Transverse colon (tissue), 4 donors: ENCODE data around the genes TMEM89 and QRICH1.

DNA sequence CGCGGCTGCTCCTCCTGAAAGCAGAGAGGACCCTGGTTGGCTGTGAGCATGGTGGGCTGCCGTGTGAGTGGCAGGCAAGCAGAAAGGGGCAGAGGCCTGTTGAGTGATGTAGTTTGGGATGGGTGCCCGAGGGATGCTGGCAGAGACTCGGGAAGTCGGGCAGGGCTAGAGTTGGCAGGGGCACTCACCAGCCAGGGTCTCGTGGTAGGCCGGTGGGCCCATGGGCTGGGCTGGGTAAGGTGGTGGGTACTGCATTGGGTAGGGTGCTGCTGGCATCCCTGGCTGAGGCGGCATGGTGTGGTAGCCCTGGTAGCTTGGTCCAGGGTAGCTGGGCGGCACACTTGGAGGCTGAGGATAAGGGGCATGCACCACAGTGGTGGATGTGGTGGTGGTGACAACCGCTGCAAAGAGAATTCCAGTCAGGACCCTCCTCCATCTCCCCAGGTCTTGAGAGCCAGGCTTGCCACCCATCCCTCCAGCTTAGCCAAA, 3.2 kb downstream of the TREX1 start:
- PRO-cap = no peak
- RAMPAGE, long total RNA, 4 experiments = no peak in any of the 4 experiments

DNA sequence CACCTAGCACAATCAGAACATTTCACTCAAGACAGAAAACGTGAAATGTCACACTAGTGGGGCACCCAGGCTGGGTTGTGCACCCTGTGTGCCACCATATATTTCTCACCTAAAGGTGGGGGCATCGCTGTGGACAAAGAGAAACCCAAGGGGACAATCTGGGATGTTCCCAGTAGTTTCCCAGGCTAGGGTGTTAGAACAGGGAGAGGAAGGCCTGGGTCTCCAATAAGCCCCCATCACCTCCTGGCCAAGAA, 903 bp upstream of the SHISA5 start:
- PRO-cap = no peak
- RAMPAGE, long total RNA, 4 experiments = no peak in any of the 4 experiments

- PRO-cap = no peak
- RAMPAGE, long total RNA, 4 experiments = no peak in any of the 4 experiments
These were observed at the start of gene TMEM89 for GRCh38 chr3:48621500-48622068. TSS of gene TMEM89 (minus strand) at chr3:48621769.

DNA sequence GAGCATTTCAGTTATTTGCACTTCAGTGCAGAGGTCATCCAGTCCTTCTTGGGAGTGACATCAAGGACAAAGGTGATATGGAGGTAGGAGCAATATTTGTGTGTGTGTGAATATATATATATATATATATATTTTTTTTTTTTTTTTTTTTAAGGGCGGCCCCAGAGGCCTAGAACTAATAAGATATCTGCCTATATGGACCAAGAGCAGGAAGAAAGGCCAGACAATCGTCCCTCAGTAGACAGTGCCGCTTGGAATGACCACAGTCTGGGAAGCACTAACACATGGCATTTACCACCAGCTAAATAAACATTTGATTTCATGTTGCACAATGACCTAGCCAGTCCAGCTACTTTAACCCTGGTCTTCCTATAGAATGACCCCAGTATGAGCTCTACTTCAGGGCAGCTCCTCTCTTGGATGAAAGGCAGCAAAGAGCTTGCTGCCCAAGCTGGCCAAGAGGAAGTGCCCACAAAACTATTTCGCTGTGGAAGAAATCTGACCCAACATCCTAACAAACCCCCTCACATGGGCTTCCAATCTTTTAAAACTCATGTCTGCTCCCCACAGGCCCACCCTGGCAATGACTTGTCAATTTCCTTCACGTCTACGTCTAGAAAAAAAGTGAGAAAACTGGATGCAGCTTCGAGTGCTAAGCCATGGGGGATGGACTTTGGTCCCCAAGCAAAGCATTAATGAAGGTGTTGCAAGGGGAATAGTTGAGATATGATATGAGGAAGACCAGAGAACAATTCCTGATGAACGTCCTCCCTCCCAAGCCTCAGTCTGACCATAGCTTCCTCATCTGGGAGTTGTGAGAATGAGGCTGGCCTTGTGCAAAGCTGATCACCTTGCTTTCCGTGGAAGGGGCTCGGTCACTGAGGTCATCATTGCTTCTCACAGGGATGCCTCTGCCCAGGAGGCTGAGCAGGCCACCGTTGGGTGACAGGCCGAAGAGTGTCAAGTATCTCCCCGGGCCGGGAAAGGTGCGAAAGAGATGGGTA, 1.1 kb downstream of the SLC25A20 start:
- PRO-cap = unidirectional peak, plus-strand start at position 722 of the sequence; unidirectional peak, plus-strand start at position 744 of the sequence; bidirectional peak, plus-strand start at position 817 of the sequence, minus-strand start at position 788 of the sequence
- RAMPAGE, long total RNA, 4 experiments = no peak in any of the 4 experiments

DNA sequence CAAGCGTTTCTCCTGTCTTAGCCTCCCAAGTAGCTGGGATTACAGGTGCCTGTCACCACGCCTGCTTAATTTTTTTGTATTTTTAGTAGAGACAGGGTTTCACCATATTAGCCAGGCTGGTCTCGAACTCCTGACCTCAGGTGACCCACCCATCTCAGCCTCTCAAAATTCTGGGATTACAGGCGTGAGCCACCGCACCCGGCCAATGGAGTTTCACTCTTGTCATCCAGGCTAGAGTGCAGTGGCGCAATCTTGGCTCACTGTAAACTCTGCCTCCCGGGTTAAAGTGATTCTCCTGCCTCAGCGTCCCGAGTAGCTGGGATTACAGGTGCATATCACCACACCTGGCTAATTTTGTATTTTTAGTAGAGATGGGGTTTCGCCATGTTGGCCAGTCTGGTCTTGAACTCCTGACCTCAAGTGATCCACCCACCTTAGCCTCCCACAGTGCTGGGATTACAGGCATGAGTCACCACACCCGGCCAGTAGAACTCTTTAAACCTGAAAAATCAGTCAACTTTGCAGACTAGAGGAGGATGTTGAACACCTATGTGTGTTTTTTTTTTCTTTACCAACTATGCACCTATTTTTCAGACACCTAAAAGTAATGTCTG, 7.8 kb downstream of the ARIH2 start:
- PRO-cap = no peak
- RAMPAGE, long total RNA, 4 experiments = start-site peak on the plus strand in 1 of 4 experiments, centred at position 157 of the sequence, 12 reads per replicate

GRCh38 chr3:48991135-48991871, 1.3 kb downstream of the P4HTM start:
- PRO-cap = no peak
- RAMPAGE, long total RNA, 4 experiments = no peak in any of the 4 experiments

DNA sequence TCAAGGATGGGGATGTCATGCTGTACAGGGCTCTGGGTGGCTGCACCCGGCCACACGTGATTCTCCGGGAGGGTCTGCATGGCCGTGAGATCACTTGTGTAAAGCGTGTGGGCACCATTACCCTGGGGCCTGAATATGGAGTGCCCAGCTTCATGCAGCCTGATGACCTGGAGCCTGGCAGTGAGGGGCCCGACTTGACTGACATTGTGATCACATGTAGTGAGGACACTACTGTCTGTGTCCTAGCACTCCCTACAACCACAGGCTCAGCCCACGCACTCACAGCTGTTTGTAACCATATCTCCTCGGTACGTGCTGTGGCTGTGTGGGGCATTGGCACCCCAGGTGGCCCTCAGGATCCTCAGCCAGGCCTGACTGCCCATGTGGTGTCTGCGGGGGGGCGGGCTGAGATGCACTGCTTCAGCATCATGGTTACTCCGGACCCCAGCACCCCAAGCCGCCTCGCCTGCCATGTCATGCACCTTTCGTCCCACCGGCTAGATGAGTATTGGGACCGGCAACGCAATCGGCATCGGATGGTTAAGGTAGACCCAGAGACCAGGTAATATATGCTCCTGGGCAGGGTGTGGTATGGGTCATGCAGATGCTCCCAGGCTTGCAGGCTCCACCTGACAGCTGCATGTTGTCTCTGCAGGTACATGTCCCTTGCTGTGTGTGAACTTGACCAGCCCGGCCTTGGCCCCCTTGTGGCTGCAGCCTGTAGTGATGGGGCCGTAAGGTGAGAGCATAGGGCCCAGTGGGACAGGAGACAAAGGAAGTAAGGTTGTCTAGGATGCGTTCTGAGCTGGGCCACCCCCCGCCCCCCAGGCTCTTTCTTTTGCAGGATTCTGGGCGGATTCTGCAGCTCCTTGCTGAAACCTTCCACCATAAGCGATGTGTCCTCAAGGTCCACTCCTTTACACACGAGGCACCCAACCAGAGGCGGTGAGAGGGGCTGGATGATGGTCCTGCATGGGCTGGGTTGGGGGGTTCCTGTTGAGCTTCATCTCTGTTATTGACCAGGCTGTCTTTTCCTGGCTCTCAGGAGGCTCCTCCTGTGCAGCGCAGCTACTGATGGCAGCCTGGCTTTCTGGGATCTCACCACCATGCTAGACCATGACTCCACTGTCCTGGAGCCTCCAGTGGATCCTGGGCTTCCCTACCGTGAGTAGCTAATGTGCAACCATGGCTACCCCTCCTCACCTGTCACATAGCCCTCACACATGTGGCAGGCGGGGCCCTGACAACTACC, 4.4 kb downstream of the DALRD3 start:
- PRO-cap = no peak
- RAMPAGE, long total RNA, 4 experiments = start-site peak on the plus strand in 2 of 4 experiments, centred at positions 171 to 297 of the sequence, 21 to 90 reads per replicate

DNA sequence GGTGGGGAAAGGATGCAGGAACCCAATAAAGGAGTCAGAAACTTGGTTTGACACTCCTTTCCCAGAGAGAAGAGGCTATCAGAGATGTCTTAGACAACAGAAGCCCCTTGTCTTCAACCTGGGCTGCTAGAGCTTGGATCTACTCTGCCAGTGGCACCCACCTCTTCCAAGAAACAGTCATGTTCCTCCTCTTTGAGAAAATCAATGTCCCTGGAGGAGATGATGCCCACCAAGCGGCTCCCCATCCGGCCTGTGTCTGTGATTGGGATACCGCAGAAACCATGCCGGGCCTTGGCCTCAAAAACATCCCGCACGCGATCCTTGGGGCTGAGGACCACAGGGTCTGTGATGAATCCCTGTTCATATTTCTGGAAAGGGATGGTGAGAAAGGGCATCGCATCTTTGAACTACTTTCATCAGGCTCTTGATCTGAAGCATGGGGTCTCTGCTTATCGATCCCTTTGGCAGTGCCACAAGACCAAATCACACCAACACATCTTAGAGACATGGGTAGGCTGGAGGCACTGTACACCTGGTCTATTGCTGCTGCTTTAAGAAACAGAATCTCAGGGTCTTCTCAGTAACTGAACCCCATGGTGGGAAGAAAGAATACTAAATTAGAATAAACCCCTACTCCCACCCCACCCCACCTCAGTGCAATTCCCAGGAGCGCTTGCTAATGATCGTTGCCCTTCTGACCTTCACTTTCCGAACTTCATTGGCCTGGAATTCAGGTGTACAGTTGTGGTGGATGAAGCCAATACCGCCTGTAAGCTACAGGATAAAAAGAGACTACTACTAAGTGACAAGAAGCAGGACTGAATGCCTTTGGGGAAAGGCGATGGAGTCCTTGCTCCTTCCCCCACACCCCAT, 1.4 kb downstream of the IMPDH2 start:
- PRO-cap = no peak
- RAMPAGE, long total RNA, 4 experiments = start-site peak on the minus strand in 2 of 4 experiments, centred at positions 286 to 650 of the sequence, 16 to 41 reads per replicate

DNA sequence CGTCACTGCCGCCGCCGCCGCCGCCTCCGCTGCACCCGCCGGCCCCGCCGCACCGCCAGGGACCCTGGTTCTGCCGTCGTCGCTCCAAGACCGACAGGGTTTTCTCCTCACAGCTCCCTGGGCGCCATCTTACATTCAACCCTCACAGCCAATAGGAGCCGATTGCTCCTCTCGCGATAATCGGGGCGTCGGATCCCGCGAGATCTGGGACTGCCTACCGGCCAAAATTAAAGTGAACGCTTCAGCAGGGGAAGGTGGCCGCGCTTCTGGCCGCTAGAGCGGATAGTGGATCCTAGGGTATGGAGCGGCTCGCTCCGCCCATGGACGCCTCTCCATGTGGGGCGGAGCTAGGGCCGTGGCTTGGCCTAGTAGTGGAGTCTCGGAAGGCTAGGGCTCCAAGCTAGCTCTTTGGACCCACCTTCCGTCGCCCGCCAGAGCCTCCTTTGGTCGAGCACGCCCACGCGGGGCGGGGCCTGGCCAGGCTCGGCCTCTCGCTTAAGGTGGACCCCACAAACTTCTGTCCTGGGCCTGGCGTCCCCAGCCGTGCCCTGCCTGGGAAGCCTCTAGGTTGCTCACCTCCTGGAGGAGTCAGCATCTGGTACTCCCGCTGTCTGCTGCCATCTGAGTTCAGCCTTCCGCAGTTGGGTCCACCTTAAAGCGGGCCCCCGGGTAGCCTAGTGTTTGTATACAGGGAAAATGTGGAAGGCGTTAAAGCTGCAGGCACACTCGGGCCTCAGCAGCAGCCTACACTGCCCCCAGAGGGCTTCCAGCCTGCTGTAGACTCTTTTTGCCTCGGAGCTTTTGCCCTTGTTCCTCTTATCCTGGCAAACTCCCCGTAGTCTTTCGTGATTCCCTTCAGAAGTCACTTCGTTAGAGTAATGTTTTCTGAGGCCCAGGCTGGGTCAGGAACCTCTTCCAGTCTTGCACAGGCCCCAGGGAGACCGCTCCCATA, at the start of gene QRICH1:
Gene QRICH1, minus strand, starts transcription at position 153 of the 952 bp plus-strand sequence.
- PRO-cap = bidirectional peak, plus-strand start at position 230 of the sequence, minus-strand start at position 131 of the sequence; bidirectional peak, plus-strand start at position 540 of the sequence, minus-strand start at position 445 of the sequence; bidirectional peak, plus-strand start at position 711 of the sequence, minus-strand start at position 623 of the sequence
- RAMPAGE, long total RNA, 4 experiments = start-site peak on the minus strand in 3 of 4 experiments, centred at positions 119 to 149 of the sequence, 35 to 116 reads per replicate

DNA sequence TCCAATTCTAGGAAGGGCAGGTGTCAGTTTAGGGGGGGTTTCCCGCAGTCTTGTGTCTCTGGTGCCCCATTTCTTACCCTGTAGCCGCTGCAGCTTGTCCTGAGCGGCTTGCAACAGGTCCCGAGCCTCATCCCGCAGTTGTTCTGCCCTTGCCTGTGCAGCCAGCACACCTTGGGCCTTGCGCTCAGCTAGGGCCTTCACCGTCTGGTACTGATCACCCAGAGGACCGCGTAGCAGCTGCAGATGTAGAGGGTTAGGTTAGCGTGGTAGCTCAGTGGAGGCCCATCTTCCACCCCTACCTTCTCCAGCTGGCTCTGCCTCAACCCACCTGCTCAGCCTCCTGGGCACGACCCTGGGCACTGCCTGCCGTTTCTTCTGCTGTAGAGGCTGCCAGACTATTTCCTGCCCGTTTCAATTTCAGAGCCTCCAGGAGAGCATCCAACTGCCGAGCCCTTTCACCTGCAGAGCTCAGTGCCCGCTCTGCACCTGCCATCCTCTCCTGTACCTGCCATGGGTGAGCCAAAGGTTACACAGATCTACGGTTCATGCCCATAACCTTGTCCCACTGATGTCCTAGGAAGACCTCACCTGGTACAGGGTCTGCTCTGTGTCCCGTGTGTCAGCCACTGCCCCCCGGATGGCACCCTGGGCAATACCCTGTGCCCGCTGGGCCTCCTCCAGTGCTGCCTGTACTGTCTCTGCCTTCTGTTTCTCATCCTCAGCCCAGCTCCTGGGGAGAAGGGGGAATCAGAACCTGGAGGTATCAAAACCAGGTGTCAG, 923 bp upstream of the USP19 start:
- PRO-cap = no peak
- RAMPAGE, long total RNA, 4 experiments = no peak in any of the 4 experiments

DNA sequence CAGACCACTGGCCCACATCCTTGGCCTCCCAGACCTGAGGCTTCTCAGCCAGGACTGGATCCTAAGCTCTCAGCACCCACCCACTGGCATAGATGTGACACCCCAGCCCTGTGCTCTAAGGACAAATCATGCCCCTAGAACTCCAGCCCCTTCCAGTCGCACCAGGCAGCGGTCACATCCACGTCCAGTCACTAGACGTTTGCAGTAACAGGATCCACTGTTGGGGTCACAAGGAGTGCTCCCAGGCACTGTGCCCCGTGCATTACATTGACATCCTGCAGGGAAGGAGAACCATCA, 3.5 kb downstream of the LAMB2 start:
- PRO-cap = no peak
- RAMPAGE, long total RNA, 4 experiments = start-site peak on the minus strand in 1 of 4 experiments, centred at position 217 of the sequence, 71 reads per replicate

DNA sequence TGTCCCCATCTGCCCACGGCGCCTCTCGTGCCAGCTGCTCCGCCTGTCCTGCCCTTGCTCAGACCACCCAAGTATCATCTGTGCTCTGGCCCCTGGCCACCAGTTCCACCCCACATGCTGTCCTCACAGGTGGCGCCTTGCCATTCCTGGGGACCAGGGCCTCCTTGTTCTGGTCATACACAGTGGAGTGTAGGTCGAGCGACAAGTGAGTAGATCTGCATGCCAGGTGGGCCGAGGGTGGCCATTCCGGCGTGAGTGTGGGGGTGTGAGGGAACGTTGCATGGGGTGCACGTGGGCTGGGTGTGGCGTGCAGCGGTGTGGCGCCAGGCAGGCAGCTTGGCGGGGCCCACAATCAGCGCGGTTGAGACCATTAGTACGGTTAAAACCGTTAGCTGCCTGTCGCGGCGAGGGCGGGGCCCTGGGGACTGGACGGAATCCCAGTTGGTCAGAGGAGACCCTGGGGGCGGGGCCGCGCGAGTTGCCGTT, 352 bp upstream of the IHO1 start:
- PRO-cap = no peak
- RAMPAGE, long total RNA, 4 experiments = no peak in any of the 4 experiments

DNA sequence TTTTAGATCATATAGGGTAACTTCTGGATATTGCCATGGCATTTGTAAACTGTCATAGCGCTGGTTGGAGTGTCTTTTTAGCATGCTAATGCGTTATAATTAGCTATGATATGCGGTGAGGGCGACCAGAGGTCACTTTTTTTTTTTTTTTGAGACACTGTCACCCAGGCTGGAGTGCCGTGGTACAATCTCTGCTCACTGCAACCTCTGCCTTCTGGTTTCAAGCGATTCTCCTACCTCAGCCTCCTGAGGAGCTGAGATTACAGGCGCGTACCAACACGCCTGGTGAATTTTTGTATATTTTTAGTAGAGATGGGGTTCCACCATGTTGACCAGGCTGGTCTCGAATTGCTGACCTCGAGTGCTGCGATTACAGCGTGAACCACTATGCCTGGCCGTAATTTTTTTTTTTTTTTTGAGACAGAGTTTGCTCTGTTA, 5.9 kb downstream of the IHO1 start:
- PRO-cap = no peak
- RAMPAGE, long total RNA, 4 experiments = no peak in any of the 4 experiments

GRCh38 chr3:49279236-49279890, 2.3 kb upstream of the C3orf62 start:
- PRO-cap = no peak
- RAMPAGE, long total RNA, 4 experiments = no peak in any of the 4 experiments

- PRO-cap = no peak
- RAMPAGE, long total RNA, 4 experiments = no peak in any of the 4 experiments
These were observed 8.8 kb downstream of the GPX1 start for GRCh38 chr3:49349232-49349957.

DNA sequence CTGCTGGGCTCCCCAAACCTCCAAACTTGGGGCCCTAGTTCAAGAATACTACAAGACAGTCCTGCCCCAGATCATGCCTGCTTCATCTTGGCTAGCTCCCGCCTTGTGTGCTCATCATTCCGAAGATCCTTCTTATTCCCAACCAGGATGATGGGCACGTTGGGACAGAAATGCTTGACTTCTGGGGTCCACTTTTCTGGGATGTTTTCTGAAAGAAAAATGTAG, 4.2 kb upstream of the GPX1 start:
- PRO-cap = no peak
- RAMPAGE, long total RNA, 4 experiments = no peak in any of the 4 experiments

DNA sequence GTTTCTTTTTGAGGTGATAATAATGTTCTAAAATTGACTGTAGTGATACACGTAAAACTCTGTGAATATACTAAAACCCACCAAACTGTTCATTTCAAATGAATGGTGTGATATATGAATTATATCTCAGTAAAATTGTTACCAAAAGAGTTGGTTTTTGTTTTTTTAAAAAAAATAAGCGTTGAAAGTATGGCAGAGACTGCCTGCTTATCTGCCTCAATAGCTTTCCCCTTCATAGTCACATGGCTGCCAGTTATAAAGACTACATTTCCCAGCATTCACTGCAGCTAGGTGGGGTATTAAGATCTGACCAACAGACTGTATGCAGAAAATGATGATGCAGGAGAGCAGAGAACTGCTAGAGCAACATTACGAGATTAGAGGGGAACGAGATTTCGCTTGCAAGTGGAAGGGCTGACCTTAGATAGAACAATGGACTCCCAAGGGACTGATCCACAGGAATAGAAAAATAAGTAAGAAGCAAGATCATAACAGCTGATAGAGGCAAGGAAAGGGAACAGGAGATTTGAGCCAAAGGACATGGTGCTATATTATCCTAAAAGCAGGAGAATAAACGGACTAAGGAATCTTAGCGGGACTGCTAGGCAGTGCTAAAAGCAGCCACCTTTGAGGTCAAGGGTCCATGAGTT, 14.3 kb downstream of the RHOA start:
- PRO-cap = no peak
- RAMPAGE, long total RNA, 4 experiments = no peak in any of the 4 experiments

DNA sequence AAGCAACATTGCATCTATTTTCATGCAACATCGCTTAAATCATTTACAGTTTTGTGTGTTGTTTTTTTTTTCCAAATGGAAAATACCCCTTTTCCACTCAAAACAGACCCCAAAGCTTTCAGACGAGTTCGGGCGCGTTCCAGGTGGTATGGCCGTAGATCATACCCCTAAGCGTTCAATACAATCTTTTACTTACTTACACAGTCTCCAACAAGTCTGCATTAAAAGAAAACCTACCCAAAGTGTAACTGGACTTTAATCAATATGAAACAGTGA, 752 bp downstream of the RHOA start:
- PRO-cap = no peak
- RAMPAGE, long total RNA, 4 experiments = no peak in any of the 4 experiments

- PRO-cap = no peak
- RAMPAGE, long total RNA, 4 experiments = no peak in any of the 4 experiments
These were observed 48.9 kb downstream of the BSN start for GRCh38 chr3:49603134-49603620.

- PRO-cap = no peak
- RAMPAGE, long total RNA, 4 experiments = no peak in any of the 4 experiments
These were observed 8.3 kb upstream of the APEH start for GRCh38 chr3:49665714-49666309.